Kidney (tissue), 2 donors: Measurements from ENCODE around the gene RILP.

DNA sequence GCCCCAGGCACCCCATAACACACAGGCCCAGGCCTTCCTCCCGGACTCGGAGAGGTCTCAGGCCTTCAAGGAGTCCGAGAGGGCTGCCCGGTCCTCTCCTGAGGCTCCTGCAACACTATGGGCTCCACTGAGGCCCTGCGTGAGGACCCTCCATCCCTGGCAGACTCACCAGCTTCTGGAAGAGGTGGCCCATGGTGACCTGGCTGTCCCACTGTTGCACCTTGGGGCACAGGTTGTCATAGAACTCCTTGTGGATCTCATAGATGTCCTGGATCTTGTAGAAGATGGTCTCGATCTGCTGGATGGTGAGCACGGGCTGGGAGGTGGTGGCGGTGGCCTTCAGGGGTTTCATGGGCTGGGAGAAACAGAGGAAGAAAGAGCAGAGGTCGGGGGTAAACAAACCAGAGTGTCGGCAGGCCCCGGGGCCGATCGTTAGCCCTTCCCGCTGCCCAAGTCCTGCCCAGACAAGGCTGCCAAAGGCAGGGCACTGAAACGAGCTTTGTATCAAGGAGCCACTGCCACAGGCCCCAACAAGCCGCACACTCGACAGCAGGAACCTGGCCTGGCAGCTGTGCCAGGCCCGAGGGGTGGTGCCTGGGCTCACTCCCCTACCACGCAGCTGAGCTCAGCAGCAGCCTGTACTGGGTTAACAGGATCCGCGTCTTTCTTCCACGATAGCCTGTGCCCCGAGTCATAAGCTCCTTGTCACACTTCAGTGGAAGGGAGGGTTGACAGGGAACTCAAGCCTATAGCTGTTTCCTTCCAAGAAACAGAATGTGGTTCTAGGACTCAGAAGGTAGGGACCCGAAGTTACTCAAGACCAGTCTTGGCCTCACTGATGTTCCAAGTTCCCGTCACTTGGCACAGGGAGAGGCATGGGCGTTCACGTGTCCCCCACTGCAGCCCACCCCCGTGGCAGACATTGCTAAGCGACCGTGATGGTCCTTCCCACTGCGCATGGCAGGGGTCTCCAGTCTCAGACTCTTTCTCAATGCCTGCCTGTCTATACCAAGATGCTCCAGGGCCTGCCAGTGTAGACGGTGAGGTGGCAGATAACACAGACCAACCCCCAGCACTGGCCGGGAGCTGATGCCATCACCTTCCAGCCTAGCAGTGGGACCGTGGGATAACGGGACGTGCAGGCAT, 87.9 kb downstream of the ABR start:
- PRO-cap: no peak
- RRBS: 95% methylated on average over 4 of the region's 36 CpGs

DNA sequence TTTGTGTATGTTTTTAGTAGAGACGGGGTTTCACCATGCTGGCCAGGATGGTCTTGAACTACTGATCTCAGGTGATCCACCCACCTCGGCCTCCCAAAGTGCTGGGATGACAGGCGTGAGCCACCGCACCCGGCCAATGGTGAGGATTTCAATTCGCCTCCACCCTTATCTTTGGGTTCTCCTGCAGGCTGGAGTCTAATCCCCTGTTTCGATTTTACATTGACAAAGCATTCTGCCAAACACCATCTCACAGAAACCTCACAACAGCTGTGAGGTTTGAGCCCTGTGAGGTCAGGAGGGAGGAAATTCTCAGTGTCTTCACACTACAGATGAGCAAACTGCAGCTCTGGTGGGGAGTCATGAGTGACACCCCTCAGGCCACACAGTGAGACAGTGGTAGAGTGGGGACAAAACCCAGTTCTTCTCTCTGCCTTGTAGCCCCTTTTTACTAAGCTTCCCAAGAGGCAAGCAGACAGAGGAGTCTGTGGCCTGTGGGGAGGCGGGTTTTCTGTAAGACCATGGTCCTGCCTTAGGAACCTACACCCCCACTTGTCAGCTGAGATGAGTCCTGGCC, 59.2 kb downstream of the ABR start:
- PRO-cap: no peak
- RRBS: no CpG with 5 or more reads among the region's 8 CpGs

DNA sequence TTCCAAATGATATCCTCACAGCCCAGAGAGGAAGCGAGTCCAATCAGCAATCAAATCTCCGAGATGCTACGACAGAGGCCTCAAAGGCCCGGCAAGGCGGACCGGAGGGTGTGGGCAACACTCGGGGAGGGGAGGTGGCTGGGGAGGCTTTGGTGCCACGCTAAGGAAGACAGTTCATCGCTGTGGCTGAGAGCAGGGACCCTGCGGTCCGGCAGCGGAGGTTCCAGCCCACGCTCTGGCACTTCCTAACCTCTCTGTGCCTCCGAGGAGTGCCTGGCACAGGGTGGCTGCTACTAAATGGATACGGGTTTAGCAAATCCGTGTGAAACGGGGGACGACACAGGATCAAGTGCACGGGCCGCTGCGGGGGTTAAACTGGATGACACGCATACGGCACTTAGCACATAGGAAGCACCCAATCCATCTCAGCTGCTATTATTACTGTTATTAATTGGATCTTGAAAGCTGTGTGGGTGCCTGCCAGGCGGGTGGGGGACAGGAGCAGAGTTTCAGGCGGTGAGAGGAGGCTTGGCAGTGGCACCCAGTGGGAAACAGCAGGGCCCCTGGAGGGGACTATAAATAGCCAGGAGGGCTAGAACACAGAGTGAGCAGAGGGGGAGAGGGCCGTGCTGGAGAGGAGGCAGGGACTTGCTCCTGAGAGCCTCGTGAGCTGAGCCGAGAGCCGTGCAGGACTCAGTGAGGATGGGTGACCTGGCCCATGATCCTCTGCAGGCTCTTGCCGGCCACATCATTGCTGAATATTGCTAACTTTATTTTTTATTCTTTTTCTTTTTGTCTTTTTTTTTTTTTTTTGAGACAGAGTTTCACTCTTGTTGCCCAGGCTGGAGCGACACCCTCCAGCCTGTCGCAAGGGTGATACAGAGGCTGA, 45.0 kb downstream of the ABR start:
- PRO-cap: no peak
- RRBS: 82% methylated on average over 4 of the region's 32 CpGs

DNA sequence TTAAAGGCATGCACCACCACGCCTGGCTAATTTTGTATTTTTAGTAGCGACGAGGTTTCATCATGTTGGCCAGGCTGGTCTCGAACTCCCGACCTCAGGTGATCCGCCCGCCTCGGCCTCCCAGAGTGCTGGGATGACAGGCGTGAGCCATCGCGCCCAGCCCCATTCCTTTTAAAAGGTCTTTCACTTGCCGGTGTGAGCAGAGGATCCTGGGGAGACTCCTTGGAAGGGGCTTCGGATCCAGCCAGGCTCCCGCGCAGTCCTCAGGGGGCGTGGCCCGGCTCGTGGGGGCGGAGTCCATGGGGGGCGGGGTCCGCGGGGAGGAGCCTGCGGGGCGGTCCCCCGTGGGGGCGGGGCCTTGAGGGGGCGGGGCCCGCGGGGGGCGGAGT, 23.2 kb upstream of the ABR start:
- PRO-cap: no peak
- RRBS: 16% methylated on average over 5 of the region's 30 CpGs

- PRO-cap: no peak
- RRBS: 8% methylated on average over 31 of the region's 79 CpGs
Observed at GRCh38 chr17:1203413-1204180, 23.8 kb upstream of the ABR start.

GRCh38 chr17:1313328-1313804, 33.9 kb downstream of the TRARG1 start:
- PRO-cap: no peak
- RRBS: no CpG with 5 or more reads among the region's 4 CpGs

GRCh38 chr17:1454569-1455059, 1.4 kb downstream of the CRK start:
- PRO-cap: no peak
- RRBS: no CpG with 5 or more reads among the region's 13 CpGs

DNA sequence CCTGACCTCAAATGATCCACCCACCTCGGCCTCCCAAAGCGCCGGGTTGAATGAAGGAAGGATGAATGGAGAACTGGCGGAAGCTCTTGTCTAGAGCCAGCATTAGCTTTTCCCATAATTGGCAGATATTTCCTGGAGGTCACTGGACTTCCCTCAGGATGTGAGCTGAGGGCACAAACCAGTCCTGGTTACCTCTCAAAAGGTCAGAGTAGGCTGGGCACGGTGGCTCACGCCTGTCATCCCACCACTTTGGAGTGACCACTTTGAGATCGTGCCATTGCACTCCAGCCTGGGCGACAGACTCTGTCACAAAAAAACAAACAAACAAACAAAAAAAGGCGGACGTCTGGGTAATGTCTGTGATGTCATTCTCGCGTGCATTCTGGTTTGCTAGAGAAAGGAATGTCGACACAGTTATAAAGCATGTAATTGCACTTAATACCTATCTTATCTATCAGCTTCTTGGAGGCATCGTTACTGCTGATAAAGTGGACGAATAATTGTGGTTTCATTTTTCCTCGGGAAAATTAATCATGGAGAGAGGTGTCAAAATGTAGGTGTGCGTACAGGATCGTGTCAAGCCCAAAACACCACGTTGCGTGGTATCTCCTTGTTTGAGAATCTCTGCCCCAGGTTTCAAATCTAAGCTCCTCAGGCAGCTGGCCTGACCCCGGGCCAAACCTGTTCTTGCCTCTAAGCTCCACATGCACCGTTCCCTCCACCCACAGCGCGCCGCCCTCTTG, 6.3 kb upstream of the CRK start:
- PRO-cap: no peak
- RRBS: no CpG with 5 or more reads among the region's 25 CpGs

DNA sequence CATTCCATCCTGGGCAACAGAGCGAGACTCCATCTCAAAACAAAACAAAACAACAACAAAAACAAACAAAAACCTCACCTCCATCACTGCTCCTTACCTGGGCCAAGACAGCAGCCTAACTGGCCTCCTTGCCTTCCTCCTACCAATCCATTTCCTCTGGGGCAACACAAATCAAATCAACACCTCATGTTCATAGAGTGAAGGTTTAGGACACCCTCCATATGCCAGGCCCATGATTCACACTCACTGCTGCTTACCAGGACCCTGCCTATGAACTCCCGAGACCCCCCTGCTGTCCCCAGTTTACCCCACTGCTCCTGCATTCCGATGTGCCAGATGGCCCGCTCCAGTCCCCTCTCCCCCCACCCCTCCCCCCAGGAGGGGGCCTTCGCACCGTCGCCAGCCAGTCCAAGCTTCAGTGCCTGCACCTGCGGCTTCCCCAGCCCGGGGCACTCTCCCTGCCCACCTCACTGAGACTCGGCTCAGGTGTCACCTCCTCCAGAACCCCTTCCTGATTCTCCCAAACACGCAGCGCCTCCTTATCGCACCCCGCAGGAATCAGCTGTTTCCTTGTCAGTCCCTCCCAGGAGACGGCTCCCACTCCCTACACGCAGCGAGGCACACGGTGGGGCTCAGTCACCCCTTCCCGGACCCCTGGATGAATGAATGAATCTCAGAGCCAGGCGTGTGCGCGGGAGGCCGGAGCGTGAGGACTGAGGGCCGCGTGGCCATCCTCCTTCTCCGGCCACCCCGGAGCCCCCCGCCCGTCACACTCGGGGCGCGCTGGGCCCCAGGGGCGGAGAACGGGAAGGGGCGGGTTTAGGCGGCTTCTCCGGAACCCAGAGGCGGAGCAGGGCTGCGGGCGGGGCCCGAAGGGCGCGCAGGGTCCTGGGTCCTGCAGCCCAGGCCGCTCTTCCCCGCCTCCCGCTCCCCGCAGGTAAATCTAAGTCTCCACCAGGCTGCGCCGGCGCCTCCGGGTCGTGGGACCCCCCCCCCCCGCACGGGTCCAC, 1.7 kb downstream of the MYO1C start:
- PRO-cap: bidirectional peak, plus-strand start at position 856 of the sequence, minus-strand start at position 762 of the sequence
- RRBS: 1% methylated on average over 25 of the region's 55 CpGs

- PRO-cap: no peak
- RRBS: no CpG with 5 or more reads among the region's 17 CpGs
Observed at GRCh38 chr17:1504219-1505237, 11.9 kb downstream of the INPP5K start.

DNA sequence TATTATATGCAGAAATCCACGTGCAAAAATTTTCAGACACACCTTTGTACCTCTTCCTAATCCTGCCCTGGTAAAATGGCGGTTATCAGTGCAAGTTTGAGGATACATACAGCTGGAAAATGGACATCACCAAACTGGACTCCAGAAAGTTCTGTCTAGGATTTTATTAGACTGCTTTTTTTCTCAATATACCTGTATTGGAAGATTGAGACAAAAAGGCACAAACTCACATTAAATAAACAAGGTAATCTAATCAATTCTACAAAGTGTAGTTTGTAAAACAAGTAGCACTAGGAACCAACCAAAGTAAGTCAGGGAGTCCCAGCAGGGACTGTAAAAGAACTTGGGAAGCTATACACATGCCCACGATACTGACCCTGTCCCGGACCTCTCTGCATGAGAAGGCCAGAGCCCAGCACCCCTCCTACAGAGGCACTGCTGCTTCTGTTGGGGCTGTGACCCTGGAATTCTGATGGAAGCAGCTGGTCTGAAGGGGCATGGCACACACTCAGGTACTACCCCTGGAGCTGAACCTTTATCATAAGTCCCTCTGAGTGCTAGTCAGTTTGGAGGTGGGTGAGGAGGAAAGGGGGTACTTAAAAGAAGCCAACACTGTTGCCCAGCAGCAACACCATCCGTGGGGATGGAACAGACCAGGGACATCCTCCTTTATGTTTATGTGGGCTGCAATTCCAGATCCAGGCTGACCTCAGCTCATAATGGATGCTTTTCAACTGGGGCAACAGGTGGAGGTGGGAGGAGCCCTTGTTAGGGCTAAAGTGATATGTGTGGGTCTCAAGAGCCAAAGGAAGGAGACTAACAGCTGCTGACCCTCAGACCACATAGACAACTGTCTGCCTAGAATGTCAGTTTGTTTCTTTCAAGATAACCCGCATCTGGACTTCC, 1.7 kb upstream of the INPP5K start:
- PRO-cap: no peak
- RRBS: no CpG with 5 or more reads among the region's 6 CpGs

GRCh38 chr17:1534935-1535982, 18.8 kb upstream of the INPP5K start:
- PRO-cap: no peak
- RRBS: no CpG with 5 or more reads among the region's 18 CpGs

DNA sequence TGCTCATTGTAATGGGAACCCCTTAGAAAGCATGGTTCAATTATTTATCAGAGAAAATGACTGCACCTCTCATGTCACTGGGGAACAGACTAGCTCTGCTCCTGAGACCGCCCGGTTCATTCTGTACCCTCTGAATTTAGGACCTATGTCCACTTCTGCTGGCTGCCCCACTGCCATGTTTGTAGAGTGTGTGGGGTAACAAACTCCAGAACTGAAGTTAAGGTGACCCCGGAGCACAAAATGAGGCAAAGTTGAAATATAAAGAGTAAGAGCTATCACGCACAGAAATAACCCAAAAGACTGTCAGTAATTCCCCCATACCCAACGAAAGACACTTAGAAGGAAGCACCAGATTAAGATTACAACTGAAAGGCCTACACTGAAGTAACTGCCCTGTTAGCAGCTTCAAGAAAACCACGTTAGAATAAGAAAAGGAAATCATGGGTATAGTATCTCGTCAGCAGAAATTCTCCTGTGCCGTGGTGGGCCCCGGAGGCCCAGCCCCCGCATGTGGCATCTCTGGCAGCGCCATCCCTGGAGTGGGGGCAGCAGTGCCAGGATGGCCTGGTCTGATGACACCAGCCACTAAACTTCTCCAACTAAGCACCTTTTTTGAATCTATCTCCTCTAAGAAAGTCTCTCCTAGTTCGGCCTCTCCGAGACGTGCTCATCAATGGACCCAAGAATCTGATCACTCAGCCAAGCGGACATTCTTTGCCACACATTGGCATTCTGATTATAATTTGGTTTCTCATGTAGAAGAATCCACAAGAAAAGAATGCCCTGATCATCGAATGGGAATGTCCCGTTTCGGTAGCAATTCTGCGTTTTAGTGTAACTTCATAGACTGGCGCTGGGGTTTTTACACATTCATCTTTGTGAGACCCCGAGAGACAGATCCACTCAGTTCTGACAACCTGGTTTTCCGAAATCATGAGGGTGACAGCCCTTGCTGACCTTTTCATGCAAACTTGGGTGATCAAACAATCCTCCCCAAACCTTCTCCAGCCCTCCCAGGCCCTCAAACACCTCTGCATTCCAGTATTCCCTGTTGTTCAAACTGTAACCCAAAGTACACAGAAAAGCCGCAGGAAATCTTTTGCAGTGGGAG, 18.7 kb downstream of the PITPNA start:
- PRO-cap: no peak
- RRBS: 95% methylated on average over 2 of the region's 23 CpGs

DNA sequence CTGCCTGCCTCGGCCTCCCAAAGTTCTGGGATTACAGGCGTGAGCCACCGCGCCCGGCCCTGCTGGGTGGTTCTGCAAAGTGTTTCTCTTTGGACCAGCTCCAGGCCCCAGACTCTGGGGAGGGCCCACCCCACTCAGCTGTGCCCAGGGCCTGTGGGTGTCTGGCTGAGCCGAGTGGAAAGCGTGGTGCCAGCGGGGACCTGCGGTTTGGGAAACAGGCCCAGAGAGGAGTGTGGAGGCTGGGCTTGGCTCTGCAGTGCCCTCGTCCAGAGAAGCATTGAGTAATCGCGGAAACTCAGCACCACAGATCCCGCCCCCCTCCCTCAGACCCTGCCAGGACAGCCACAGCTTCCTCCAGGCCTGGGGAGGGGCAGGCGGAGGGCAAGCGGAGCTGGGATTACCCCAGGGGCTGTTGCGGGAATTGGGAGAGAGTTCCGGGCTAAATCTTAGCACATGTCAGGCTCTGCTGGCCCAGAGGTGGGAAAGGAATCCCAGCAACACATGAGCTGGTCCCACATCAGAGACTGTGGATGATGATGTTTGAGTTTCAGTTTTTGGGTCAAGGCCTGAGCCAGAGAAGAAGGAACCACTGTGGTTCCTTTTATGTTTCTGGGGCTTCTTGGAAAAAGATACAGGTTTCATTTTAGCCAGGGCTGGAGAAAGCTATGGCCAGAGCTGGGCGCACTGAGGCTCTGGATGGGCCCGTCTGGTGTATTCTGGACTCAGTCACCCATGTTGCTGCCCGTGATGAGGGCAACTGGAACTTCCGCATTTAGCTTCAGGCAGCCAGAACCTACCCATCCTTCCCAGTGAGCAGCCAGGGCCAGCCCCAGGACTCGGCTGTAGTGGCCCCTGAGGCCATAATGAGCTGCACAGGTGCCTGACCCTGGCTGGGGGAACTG, 14.8 kb upstream of the PITPNA start:
- PRO-cap: bidirectional peak, plus-strand start at position 357 of the sequence, minus-strand start at position 258 of the sequence
- RRBS: no CpG with 5 or more reads among the region's 22 CpGs

GRCh38 chr17:1649759-1650474, at the start of gene RILP:
RILP (minus strand) TSS chr17:1649866.
- PRO-cap: bidirectional peak, plus-strand start at chr17:1650165, minus-strand start at chr17:1650077
- RRBS: 9% methylated on average over 4 of the region's 27 CpGs

DNA sequence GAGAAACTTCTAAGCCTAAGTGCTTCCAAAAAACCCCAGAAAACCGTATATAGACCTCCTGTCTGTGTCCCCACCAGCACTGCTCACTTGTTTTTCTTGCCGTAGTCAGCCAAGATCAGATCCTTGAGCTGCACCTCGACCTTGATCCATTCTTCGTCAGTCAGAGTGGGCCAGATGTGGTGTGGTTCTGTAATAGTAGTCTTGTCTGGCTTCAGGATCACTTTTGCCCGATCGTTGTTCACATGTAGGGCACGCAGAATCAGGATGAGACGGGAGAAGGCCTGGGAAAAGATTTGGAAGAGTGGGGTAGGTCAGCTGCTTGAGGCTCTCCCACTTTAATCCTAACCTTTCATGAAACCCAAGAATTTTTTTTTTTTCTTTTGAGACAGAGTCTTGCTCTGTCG, 5.6 kb upstream of the RILP start:
- PRO-cap: no peak
- RRBS: no CpG with 5 or more reads among the region's 9 CpGs

GRCh38 chr17:1713687-1714027, 3.5 kb upstream of the TLCD2 start:
- PRO-cap: no peak
- RRBS: no CpG with 5 or more reads among the region's 6 CpGs

GRCh38 chr17:1716974-1718123, 7.2 kb upstream of the WDR81 start:
- PRO-cap: bidirectional peak, plus-strand start at chr17:1717290, minus-strand start at chr17:1717156; bidirectional peak, plus-strand start at chr17:1717677, minus-strand start at chr17:1717529
- RRBS: no CpG with 5 or more reads among the region's 19 CpGs

GRCh38 chr17:1736231-1736935, 6.3 kb upstream of the SERPINF2 start:
- PRO-cap: no peak
- RRBS: 61% methylated on average over 2 of the region's 16 CpGs

DNA sequence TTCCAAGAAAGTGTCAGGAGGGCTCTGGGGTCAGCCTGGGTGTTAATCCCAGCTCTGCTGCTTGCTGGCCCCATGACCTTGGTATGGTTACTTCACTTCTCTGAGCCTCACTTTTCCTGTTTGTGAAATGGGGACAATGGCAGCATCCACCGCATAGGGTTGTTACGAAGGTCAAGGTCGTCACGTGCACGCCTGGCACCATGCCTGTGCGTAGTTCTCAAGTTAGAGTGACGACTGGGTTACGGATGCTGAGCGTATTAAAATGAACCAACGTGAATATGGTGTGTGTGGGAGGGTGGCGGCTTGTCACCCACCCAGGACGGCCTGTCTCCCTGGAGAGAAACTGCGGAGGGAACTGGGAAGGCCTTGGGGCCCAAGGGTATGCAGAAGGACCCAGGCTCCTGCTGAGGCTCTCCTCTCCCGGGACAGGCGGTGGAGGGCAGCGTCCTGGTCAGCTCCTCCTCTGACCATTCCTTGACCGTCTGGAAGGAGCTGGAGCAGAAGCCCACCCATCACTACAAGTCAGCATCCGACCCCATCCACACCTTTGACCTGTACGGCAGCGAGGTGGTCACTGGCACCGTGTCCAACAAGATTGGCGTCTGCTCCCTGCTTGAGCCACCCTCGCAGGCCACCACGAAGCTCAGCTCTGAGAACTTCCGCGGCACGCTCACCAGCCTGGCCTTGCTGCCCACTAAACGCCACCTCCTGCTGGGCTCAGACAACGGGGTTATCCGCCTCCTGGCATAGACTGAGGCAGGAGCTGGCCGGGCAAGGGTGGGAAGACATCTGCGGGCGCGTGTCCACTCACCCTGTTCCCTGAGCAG, 5.5 kb upstream of the SERPINF2 start:
- PRO-cap: no peak
- RRBS: no CpG with 5 or more reads among the region's 34 CpGs